Occipital lobe (tissue), 2 donors: ENCODE measurements around a stretch of chr1.

- RAMPAGE, long total RNA = no peak
Measured at GRCh38 chr1:150007773-150008159, 2.8 kb downstream of the OTUD7B start.

DNA sequence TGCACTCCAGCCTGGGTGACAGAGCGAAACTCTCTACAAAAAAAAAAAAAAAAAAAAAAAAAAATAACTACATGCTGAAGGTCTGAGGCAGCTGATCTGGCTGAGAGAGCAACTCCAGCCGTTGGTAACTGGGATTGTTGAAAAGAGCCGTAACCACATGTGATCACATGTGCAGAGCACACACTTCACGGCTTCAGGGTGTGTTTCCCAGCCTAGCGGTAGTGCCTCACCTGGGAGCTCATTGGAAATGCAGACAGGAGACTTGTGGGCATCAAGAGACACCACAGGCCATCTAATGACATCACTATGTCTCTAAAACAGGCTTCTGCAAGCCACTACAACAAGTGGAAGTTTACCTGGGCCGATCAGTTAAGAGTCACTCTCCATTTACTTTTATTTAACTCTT lies 11.8 kb upstream of the OTUD7B start:
- RAMPAGE, long total RNA = no peak

GRCh38 chr1:150061629-150062233 lies 5.8 kb upstream of the VPS45 start:
- RAMPAGE, long total RNA = no peak

DNA sequence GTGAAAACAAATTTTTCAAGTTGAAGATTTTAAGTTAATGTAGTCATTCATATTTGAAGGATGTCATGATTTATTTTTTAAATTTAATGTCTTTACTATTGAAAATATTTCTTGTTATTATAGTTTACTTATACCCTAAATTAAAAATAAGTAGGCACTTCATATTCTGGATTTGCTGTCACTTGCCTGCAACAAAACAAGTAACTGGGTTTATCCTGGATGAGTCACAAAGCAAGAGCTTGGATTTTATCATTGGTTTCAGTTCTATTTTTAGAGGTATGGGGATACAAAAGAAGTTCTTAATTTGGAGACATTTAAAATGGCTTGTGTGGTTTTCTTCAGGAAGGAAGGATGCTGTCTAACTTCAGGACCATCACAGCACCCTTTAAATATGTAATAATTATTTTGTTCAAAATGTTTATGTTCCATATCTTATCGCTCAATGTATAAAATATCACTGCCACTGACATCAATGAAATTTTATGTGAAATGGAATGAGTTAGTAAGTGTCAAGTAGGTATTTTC lies 2.1 kb upstream of the VPS45 start:
- RAMPAGE, long total RNA = no peak

DNA sequence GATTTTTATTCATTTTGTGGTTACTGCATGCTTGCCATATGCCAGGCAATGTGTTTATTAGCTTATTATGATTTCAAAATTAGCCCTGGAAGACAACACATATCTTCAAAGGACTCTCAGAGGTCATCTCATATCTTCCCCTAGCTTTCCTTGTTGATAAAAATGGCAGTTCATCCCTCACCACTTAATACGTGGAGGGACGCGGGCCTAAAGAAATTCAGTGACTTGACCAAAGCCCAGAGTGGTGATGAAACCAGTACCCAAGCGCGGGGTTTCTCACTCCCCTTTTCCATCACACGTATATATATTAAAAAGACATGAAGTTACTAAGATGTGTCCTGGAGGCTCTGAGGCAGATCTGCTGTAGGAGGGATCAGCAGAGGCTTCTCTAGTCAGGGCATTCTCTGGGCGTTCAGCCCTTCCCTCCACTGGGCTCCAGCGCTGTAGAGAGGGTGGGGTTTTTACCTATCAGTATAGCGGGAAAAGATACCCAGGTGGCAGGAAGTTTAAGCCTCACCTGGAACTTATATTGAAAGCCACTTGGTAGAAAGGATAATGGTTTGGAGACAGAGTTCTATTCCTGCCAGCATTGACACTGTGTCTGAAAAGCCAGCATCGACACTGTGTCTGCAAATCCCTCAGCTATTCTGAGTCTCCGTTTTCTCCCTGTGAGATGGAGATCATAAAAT lies 937 bp upstream of the PLEKHO1 start:
- RAMPAGE, long total RNA = no peak

GRCh38 chr1:150153543-150153964 lies 3.8 kb downstream of the PLEKHO1 start:
- RAMPAGE, long total RNA = no peak

GRCh38 chr1:150157943-150158297 lies 8.2 kb downstream of the PLEKHO1 start:
- RAMPAGE, long total RNA = no peak

- RAMPAGE, long total RNA = no peak
Measured at GRCh38 chr1:150230528-150230786, 5.5 kb downstream of the ANP32E start.

DNA sequence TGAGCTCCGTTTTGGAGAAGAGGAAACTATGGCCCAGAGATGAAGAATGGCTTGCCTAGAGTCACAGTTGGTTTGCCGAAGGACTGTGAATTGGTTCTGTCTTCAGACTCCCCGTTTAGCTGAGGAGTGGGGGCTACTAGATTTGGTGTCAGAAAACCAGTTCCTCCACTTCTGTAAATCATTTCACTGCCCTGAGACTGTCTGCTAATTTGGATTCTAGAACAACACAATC lies 2.2 kb downstream of the ANP32E start:
- RAMPAGE, long total RNA = no peak

GRCh38 chr1:150487774-150488143 lies 540 bp downstream of the TARS2 start:
- RAMPAGE, long total RNA = no peak

DNA sequence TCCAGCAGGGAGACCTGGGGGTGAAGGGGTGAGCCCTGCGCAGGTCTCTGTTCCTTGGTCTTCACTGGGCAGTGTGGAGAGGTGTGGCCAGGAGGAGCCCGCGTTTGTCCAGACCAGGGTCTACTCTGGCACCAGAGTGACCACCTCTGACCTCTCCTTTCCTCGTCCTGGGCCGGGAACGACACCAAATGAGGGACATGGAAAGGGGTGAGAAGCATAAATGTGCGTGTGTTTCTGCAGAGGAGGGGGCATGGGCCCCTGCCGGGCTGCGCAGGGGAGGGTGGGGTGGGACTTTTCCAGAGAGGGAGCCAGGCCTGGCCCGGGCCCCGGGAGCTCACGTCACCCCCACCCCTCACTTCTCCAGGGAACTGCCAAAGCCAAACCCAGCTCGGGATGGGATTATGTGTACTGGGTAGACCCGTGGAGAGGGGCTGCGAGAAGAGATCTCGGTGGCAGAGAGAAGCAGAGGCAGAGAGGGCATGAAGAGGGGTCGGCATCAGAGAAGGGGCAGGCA lies 919 bp downstream of the ADAMTSL4 start:
- RAMPAGE, long total RNA = no peak

DNA sequence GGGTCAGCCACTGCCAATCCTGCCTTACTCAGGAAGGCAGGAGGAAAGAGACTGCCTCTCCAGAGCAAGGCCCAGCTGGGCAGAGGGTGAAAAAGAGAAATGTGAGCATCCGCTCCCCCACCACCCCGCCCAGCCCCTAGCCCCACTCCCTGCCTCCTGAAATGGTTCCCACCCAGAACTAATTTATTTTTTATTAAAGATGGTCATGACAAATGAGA lies 11.4 kb downstream of the ADAMTSL4 start:
- RAMPAGE, long total RNA = no peak

GRCh38 chr1:150577609-150578010 lies 1.8 kb downstream of the MCL1 start:
- RAMPAGE, long total RNA = no peak

GRCh38 chr1:150609410-150610534 lies 19.6 kb downstream of the ENSA start:
- RAMPAGE, long total RNA = no peak

GRCh38 chr1:150631837-150632521 lies 2.6 kb upstream of the ENSA start:
- RAMPAGE, long total RNA = no peak

- RAMPAGE, long total RNA = no peak
Measured at GRCh38 chr1:150694596-150695057, 2.3 kb downstream of the GOLPH3L start.

GRCh38 chr1:150966928-150967995 lies 7.4 kb downstream of the CERS2 start:
- RAMPAGE, long total RNA = no peak

GRCh38 chr1:150971193-150972397 lies 3.0 kb downstream of the CERS2 start:
- RAMPAGE, long total RNA = no peak

DNA sequence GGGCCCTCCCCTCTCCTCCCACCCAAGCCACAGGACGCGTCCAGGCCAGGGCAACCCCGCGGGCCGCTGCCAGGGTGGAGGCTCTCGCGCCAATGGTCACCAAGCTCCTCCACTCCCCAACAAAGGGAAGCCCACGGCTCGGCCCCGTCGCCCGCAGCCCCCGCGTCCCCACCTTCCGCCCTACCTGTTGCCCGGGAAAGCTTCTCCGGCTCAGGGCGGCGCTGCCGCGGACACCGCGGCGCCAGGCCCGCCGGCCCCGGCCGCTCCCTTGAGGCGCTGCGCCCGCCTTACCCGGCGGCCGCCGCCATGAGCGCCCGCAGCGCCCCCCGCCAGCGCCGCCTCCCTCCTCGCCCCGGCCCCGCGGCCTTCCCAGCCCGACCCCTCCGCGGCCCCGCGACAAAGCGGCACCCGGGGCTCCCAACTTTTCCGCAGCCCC lies 483 bp downstream of the CERS2 start:
- RAMPAGE, long total RNA = no peak

- RAMPAGE, long total RNA = no peak
Measured at GRCh38 chr1:150979482-150980013, 2.5 kb upstream of the ANXA9 start.